Measurements from ENCODE around the genes CCL4L2 and EPOP.

GRCh38 chr17:36085917-36086116, 4.1 kb downstream of the CCL3 start:
- PRO-cap, 4 experiments, result no peak in any of the 4 experiments
- RAMPAGE, long total RNA, 2 experiments, result no peak in any of the 2 experiments

GRCh38 chr17:36182504-36183394, 6.3 kb upstream of the TBC1D3B start:
- PRO-cap, 4 experiments, result peak in 4 of 4 experiments; most common plus-strand start chr17:36183132 (in 2); most common minus-strand start chr17:36183072 (in 4)
- RAMPAGE, long total RNA, 2 experiments, result no peak in any of the 2 experiments
- RRBS, result no CpG with 5 or more reads among the region's 85 CpGs

GRCh38 chr17:36192205-36192778, 4.3 kb downstream of the CCL3L3 start:
- PRO-cap, 4 experiments, result peak in 1 of 4 experiments; most common plus-strand start chr17:36192591 (in 1)
- RAMPAGE, long total RNA, 2 experiments, result no peak in any of the 2 experiments
- RRBS, result no CpG with 5 or more reads among the region's 3 CpGs

- PRO-cap, 4 experiments, result peak in 1 of 4 experiments; most common plus-strand start chr17:36210825 (in 1)
- RAMPAGE, long total RNA, 2 experiments, result no peak in any of the 2 experiments
- RRBS, result no CpG with 5 or more reads among the region's 6 CpGs
Measured at GRCh38 chr17:36210750-36211291, at the start of gene CCL4L2. Gene CCL4L2, plus strand, starts transcription at chr17:36211063.

- PRO-cap, 4 experiments, result no peak in any of the 4 experiments
- RAMPAGE, long total RNA, 2 experiments, result start-site peak on the plus strand in 1 of 2 experiments, at chr17:36578015-36578136 at its widest, 48 reads per replicate
- RRBS, result no CpG with 5 or more reads among the region's 7 CpGs
Measured at GRCh38 chr17:36577728-36578260, 13.9 kb upstream of the DHRS11 start.

DNA sequence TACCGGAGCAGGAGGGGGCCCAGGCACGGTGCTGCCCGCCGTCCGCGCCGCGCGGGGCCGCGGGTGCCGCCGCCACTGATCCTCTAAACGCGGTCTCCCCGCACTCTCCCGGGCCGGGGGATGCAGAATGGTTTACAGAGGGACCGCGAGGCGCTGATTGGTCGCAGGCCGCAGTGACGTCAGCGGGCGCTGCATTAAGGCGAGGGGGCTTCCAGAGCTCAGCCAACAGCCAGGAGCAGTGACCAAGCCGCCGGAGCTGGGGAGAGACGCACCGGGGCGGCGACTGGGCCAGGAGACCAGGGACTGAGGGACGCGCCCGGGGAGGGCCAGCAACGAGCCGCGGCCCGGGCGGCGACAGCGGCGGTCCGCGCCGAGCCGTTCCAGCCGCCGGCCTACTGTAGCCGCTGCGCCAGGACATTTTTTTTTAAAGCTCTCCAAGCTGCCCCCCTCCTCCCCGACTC, 684 bp upstream of the LHX1 start:
- PRO-cap, 4 experiments, result no peak in any of the 4 experiments
- RAMPAGE, long total RNA, 2 experiments, result no peak in any of the 2 experiments
- RRBS, result no CpG with 5 or more reads among the region's 53 CpGs

GRCh38 chr17:37112934-37113529, 164.3 kb downstream of the AATF start:
- PRO-cap, 4 experiments, result no peak in any of the 4 experiments
- RAMPAGE, long total RNA, 2 experiments, result no peak in any of the 2 experiments
- RRBS, result no CpG with 5 or more reads among the region's 7 CpGs

DNA sequence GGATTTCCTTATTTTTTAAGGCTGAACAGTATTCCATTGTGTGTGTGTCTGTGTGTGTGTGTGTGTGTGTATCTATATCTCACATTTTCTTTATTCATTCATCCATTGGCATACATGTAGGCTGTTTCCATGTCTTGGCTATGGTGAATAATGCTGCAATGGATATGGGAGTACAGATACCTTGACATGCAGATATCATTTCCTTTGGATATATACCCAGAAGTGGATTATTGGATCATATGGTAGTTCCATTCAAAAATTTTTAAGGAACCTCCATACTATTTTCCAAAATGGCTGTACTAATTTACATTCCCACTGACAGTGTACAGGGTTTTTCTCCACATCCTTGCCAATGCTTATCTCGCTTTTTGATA, 6.0 kb downstream of the ACACA start:
- PRO-cap, 4 experiments, result no peak in any of the 4 experiments
- RAMPAGE, long total RNA, 2 experiments, result no peak in any of the 2 experiments
- RRBS, result no CpG with 5 or more reads among the region's 1 CpG

GRCh38 chr17:37433435-37433926, 26.8 kb downstream of the TADA2A start:
- PRO-cap, 4 experiments, result no peak in any of the 4 experiments
- RAMPAGE, long total RNA, 2 experiments, result no peak in any of the 2 experiments
- RRBS, result no CpG with 5 or more reads among the region's 9 CpGs

- PRO-cap, 4 experiments, result no peak in any of the 4 experiments
- RAMPAGE, long total RNA, 2 experiments, result start-site peak on the minus strand in 1 of 2 experiments, at chr17:37596271-37596337 at its widest, 16 reads per replicate
- RRBS, result no CpG with 5 or more reads among the region's 2 CpGs
Measured at GRCh38 chr17:37596125-37596555, 13.1 kb downstream of the SYNRG start.

GRCh38 chr17:37642069-37642468, 1.2 kb downstream of the DDX52 start:
- PRO-cap, 4 experiments, result no peak in any of the 4 experiments
- RAMPAGE, long total RNA, 2 experiments, result start-site peak on the minus strand in 1 of 2 experiments, at chr17:37642162-37642365 at its widest, 14 reads per replicate
- RRBS, result no CpG with 5 or more reads among the region's 3 CpGs

- PRO-cap, 4 experiments, result no peak in any of the 4 experiments
- RAMPAGE, long total RNA, 2 experiments, result no peak in any of the 2 experiments
- RRBS, result no CpG with 5 or more reads among the region's 7 CpGs
Measured at GRCh38 chr17:37714635-37715211, 30.1 kb downstream of the HNF1B start.

GRCh38 chr17:37741472-37742593, 3.0 kb downstream of the HNF1B start:
- PRO-cap, 4 experiments, result peak in 2 of 4 experiments; most common plus-strand start chr17:37741890 (in 1); most common minus-strand start chr17:37742157 (in 2)
- RAMPAGE, long total RNA, 2 experiments, result no peak in any of the 2 experiments
- RRBS, result no CpG with 5 or more reads among the region's 62 CpGs

DNA sequence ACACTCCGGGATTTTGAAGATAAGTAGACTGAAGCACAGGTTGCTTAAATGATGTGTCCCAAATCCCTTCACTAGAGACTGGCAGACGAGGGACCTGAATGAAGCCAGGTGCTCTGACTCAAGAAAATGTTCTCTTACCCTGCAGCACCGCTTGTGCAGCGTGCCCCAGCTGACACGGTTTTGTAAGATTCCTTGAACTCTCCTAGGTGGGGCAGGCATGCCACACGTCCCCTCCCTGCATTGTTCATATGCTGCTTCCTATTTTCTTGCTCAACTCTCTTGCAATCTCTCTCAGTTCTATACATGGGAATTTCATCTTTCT, 22.1 kb upstream of the HNF1B start:
- PRO-cap, 4 experiments, result peak in 1 of 4 experiments; most common minus-strand start position 128 of the sequence (in 1)
- RAMPAGE, long total RNA, 2 experiments, result no peak in any of the 2 experiments
- RRBS, result no CpG with 5 or more reads among the region's 6 CpGs

DNA sequence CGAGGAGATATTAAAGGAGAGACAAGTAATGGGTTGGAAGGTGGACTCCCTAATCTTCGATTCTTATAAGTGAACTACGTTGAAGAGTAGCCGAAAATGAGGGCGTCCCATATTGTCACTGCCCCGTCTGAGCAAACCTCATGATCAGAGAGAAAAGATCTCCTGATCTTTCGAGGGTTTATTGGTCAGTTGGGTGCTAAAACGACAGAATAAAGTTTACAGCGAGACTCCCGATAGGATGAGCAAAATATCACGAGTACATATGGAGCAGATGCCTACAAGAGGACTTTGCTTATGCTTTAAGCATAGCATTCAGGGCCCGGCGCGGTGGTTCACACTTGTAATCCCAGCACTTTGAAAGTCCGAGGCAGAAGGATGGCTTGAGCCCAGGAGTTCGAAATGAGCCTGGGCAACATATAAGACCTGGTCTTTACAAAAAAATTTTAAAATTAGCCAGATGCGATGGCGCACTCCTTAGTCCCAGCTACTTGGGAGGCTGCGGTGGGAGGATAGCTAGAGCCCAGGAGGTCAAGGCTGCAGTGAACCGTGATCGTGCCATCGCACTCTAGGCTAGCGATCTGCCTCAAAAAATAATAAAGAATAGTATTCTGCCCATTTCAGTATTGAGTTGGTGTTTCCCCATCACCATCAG, 658 bp downstream of the MRPL45 start:
- PRO-cap, 4 experiments, result no peak in any of the 4 experiments
- RAMPAGE, long total RNA, 2 experiments, result no peak in any of the 2 experiments
- RRBS, result no CpG with 5 or more reads among the region's 23 CpGs

DNA sequence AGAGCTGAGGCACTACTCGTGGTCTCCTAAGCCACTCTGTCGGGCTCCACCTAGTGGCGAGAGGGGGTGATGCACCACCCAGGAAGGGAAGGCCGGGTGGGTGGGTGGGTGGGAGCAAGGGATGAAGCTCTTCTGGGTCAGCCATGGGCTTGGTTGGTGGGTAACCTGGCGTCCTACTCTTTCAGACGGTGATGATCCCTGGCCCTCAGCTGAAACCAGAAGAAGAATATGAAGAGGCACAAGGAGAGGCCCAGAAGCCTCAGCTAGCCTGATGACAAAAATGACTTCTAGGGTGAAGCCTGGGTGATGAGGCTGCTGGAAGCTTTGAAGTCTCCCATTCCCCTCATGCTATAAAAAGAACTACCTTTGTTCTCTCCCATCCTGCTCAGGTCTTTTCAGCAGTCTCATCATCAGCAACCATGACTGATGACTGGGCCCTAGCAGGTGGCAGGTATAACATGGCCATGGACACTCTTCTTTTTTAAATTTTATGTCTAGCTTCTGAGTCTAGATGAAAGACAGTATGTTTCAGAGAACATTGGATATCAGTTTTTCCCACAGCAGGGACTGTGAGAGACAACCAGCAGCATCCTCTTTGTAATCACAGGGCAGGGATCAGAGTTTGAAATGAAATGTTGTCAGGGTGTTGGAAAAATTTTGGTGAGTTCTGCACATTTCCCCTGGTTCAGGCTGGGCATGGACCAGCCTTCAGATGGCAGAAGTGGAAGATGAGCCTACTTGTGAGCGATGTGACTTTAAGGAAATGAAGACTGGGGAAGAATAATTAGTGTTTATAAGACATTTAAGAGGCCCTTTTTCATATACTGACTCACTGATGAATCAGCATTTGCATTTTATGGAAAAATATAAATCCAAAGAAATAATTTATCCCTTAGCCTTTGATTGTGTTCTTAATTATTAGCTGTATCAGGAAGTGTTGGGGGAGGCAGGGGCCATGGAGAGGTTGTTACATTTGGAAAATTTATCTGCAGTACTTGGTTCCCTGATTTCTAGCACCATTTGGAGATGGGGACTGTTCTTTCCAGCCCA, 21.1 kb downstream of the GPR179 start:
- PRO-cap, 4 experiments, result no peak in any of the 4 experiments
- RAMPAGE, long total RNA, 2 experiments, result start-site peak on the plus strand in 1 of 2 experiments, centred at position 659 of the sequence, 14 reads per replicate
- RRBS, result no CpG with 5 or more reads among the region's 7 CpGs

DNA sequence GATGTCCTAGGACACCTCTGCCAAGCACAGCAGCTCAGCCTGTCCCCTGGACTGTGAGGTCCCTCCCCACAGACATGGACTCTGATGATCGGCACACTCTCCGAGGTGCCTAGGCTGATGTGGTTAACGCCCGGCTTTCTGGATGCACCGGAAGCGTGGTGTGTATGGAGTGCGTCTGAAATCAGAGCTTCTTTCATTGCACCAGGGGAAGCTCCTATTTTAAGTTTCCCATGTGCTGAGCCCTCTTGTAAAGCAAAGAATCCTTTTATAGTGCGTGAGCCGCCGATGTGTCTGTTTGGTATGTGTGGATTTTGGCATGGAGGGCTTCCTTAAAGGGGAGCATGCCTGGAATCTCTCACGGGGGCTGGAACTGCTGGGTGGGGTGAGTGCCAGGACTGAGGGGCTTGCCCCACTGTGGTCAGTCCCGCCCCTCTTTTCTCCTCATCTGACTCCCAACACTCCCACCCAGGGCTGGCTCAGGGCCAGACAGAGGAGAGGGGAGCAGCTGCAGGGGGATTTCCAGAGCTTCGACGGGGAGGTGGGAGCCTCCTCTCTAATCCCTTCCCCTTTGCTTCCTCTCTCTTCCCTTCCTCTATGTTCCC, 6.9 kb upstream of the ARHGAP23 start:
- PRO-cap, 4 experiments, result peak in 3 of 4 experiments; most common plus-strand start position 471 of the sequence (in 3); most common minus-strand start position 183 of the sequence (in 2)
- RAMPAGE, long total RNA, 2 experiments, result no peak in any of the 2 experiments
- RRBS, result no CpG with 5 or more reads among the region's 14 CpGs

GRCh38 chr17:38481939-38482350, 53.7 kb downstream of the ARHGAP23 start:
- PRO-cap, 4 experiments, result no peak in any of the 4 experiments
- RAMPAGE, long total RNA, 2 experiments, result no peak in any of the 2 experiments
- RRBS, result no CpG with 5 or more reads among the region's 9 CpGs

- PRO-cap, 4 experiments, result peak in 4 of 4 experiments; most common plus-strand start chr17:38675078 (in 2); most common minus-strand start chr17:38674949 (in 4)
- RAMPAGE, long total RNA, 2 experiments, result no peak in any of the 2 experiments
- RRBS, result no CpG with 5 or more reads among the region's 68 CpGs
Measured at GRCh38 chr17:38674807-38675462, at the start of gene EPOP. Gene EPOP, minus strand, starts transcription at chr17:38674957.

GRCh38 chr17:38796493-38796840, 2.9 kb downstream of the PIP4K2B start:
- PRO-cap, 4 experiments, result no peak in any of the 4 experiments
- RAMPAGE, long total RNA, 2 experiments, result no peak in any of the 2 experiments